ENCODE data around the gene SMIM3.

- PRO-cap: no peak
These were observed 7.5 kb upstream of the RPS14 start for GRCh38 chr5:150457102-150457463.

DNA sequence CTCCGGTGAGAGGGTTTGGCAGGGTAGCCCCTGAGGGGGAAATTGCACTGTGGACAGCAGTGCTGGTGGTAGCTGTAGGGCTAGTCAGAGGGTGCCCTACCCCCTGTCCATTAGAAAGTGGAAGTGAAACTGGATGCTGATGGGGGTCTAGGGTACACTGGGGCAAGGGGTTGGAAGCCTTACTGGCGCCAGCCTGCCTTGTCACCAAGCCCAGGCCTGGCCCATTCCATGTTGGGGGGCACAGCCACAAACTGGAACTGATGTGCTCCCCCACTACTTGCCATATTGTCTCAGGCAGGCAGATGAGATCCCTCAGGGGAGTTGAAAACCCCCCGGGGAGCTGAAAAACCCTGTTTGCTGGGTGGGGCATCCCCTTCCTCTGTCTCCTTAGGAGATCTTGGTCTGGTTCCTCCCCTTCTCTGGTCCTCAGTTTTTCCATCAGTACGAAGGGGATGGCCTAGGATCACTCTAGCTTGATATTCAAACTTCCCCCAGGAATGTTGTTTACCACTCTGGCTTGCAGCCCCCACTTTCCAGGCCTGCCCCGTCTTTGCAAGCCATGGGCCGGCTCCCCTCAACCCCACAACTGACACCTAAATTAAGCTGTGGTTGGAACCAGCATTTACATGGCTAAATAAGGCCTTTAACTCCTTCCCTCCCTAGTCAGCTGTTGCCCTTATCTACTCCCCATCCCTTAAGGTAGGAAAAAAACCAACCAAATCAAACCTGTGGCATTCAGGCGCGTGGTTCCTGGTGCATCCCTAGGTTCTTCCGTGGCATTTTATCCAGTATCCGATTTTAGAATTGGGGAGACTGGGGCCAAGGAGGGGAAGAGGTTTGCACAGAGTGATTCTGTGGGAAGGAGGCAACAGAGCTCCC is 14.3 kb upstream of the SYNPO start:
- PRO-cap: no peak

DNA sequence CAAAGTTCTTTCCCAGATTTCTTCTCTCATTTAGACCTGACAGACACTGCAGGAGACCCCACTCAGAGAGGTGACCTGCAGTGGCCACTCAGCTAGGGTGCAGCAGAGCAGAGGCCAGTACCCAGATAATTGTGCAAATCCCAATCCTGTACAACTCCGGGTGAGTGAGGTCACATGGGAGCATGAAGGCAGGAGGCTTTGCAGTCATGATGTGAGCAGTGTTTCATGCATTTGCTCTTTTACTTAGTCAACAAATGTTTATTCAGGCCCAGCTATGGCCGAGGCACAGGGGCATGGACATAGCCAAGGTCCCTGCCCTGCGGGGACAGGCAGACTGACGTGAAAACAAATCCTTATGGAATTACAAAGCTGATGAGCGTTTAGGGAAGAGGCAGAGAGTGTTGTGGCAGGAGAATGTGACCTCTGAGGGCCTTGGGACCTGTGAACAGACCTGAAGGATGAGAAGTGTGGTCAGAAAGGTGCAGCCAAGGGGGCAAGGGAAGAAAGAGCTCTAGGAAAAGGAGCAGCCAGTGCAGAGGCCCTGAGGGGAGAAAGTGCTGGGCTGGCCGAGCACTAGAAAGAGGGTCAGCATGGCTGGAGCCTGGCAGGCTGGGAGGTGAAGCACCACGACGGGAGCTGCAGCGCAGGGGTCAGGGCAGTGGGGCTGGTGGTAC is 9.4 kb upstream of the SYNPO start:
- PRO-cap: no peak

DNA sequence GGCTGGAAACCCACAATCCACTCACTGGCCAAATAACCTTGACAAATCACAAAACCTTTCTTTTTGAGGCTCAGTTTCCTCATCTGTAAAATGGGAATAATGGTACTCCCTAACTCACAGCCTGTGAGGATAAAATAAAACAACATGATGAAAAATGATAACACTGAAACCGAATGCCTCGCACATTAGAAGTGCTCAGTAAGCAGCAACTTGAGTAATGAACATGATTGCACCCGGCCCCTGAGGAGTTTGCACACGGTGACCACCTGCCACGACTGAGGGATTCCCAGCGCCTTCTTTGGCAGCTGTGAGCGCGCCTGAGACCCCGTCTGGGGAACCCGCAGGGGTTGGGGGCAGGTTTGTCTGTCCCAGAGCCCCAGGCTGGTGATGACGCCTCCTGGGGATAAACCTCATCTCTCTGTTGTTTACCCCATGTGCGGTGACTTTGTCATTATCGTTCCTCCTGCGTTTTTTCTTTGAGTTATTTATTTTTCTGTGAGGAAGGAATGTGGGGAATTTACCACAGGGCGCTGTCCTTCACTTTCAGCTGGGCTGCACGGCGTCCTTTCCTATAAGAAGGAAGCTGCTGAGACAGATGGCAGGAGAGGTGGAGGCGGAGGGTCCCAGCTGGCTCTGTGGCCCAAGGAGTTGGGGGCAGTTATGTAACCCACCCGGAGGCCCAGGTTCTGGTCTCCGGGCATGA is 3.1 kb upstream of the SYNPO start:
- PRO-cap: unidirectional peak, plus-strand start at position 601 of the sequence

DNA sequence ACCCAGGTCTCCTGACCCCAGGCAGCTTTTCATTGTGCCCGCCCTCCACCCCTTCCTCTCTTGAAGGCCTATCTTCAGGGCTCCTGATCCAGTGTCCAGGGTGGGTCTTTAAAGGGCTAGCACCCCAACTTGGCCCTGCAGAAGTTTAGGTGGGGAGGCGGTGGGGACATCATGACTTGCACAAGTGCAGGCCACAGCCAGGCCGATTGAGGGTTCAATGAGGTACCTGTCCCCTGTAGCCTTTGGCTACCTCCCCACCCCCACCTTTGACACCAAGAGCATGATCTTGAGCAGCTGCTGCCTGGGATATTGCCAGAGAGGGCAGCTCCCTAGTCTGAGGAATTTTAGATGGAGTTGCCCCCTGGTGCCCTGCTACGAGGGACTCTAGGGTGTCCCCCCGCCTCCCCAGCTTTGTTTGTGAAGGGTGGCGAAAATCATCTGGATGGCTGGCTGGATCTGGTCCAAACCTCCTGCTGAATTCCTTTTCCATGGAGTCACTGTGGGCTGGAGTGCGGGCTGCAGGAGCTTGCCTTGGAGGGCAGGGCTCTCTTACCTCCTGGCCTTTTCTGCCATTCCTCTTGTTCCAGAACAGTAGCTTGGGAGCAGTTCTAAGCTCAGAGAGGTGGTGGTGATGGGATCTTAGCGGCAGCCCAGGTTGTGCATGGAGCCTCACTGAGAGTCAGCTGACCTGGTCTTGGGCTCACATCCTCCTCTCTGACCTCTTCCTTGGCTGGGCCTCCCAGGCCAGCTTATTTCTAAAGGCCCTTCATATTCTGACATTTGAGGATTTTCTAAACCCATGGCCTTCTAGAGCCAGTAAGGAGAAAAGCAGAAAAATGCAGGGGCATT is 2.0 kb downstream of the SYNPO start:
- PRO-cap: no peak

DNA sequence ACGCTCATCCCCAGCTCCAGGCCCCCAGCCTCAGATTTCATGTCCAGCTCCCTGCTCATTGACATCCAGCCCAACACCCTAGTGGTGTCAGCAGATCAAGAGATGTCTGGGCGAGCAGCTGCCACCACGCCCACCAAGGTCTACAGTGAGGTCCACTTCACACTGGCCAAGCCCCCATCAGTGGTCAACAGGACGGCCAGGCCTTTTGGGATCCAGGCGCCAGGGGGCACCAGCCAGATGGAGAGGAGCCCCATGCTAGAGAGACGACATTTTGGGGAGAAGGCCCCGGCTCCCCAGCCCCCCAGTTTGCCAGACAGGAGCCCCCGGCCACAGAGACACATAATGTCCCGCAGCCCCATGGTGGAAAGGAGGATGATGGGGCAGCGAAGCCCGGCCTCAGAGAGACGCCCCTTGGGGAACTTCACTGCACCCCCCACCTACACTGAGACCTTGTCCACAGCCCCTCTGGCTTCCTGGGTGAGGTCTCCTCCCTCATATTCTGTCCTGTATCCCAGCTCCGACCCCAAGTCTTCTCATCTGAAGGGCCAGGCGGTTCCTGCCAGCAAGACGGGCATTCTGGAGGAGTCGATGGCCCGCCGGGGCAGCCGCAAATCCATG is 8.4 kb downstream of the SYNPO start:
- PRO-cap: no peak

DNA sequence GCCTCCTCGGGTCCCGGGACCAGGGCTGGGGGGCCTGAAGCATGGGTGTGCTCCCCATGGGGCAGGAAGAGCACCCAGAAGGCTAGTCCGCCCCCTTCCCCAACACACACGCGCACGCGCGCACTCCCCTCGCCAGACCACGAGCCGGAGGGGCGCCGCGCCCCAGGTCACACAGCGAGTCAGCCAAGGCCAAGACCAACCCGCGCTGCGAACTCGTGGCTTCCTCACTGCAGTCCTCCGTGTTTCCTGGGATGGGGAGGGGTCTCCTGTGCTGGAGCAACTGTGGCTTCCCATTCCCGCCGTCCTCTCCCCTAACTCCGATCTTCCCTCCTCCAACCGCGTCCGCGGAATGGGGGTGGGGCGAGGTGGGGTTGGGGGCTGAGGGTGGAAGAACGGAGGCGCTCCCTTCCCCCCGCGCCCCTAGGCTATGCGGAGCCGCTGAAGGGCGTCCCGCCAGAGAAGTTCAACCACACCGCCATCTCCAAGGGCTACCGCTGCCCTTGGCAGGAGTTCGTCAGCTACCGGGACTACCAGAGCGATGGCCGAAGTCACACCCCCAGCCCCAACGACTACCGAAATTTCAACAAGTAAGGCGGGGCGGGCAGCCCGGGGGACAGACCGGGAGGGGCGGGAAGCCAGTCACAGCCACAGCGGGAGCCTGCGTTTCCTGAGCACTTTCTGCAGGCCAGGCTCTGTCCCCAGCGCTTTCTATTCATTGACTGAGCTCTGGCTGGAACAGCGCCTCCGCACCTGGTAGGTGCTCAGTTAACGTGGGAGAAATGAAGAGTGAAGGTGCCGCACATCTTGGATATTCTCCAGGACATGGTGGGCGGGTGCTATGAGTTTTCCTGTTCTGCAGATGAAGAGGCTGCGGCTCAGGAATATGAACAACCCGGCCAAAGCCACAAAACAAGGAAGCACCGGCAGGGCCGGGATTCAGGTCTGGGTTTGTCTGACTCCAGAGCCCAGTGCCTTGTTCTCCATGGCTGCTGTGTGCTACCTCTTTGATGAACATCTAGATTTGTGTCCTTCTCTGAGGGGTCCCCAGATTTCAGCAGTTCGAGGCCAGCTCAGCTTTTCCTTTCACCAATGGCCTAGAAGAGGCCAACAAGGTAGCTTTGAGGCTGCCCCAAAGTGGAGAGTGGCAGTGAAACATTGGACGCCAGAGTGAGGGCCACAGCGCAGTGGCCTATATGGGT is 11.3 kb downstream of the MYOZ3 start:
- PRO-cap: unidirectional peak, minus-strand start at position 351 of the sequence; unidirectional peak, minus-strand start at position 680 of the sequence

DNA sequence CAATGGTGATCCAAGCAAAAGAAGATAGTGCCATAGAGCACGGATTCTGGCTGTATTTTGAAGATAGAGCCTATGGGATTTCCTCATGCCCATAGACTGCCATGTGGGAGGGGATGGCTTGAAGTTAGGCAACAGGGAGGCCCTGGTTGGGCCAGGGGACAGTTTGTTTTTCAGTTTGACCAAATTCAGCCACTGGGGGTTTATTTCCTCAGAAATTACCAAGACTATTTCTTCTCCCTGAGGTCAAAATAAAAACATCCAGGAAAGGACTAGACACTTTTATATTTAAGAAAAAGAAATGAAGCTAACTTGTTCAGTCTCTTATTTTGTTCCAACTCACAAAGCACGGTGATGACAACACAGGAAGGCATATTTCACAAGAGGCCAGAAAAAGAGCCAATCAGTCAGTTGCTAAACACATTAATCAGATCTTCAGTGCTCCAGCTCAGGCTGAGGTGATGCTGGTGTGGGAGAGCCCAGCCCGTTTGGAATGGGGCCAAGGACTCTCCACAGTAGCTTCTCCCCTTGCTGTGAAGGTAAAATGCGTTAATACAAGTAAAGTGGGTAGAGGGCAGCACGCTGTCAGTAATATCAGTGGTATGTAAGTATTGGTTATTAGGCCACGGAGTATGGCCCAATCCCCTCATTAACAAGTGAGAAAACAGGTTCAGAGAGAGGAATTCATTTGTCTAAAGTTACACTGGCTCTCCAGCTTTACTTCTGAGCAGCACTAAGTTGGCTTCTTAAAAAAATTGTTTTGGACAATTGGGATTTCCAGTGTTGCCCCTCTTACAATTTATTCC is 4.5 kb upstream of the DCTN4 start:
- PRO-cap: no peak

DNA sequence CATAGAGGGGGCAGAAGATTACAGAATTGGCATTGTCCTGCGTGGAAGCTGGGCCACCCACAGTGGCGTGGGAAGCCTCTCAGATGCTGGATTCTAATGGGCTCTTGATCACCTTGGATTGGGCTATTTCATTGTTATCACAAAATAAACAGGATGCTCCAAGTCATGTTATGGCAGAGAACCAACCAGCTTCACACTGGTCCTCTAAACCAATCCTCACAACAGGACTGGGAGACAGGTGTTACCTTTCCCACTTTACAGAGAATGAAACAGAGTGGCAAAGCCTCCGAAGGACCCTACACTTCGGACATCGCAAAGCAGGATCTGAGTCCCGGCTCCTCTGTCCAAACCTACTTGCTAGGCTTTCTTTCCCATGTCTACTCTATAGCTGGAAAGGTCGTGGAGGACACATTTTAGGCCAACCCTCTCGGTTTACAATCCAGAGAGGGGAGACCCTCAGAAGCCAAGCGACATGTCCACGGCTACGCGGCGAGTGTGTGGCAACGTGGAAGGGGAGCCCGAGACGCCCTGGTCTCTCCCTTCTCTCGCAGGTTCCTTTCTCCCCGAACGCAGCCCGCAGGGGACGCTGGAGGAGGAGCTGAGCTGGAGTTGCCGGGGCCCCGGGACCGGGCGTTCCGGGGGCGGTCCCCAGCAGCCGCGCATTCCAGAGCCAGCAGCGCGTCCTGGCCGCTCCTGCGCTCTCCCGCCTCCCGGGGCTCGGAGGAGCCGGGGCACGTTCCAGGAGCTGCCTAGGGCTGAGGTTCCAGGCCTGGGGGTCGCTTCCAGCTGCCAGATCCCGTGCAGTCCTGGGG is at the start of gene SMIM3:
SMIM3 (plus strand) TSS at position 660 of the 812 bp plus-strand sequence.
- PRO-cap: unidirectional peak, plus-strand start at position 442 of the sequence; bidirectional peak, plus-strand start at position 701 of the sequence, minus-strand start at position 566 of the sequence

DNA sequence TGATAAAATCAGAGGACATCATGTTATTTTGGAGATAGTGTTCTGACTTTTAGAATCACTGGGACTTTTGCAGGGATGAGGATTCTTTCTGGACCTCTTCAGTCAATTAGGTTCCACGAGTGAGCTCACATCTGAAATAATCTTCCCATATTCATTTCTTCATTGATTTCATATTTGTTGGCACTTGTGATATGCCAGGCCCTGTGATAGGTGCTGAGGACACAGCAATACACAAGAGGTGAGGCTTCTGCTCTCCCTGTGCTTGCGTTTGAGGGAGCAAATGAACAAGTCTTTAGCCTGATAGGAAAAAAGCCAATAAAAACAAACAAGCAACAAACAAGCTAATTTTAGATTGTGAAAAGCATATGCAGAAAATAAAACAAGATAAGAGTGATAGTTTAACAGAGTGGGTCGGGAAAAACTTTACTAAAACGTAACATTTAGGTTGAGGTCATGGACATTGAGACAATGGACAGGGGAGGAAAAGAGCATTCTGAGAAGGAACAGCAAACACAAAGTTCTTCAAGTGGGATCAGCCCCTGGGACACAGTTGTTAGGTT is 4.2 kb downstream of the SMIM3 start:
- PRO-cap: no peak

- PRO-cap: no peak
These were observed 323 bp downstream of the IRGM start for GRCh38 chr5:150846628-150847059.

DNA sequence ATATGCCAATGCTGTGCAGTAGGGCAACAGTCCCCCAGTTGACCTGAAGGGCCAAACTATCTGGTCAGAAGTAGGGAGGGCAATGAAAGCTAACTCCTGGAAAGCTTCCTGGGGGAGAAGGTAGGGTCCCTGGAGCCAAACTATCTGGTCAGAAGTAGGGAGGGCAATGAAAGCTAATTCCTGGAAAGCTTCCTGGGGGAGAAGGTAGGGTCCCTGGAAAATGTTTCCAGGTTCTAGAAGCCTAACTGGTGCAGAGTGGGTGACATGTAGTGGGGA is 48.4 kb upstream of the ZNF300 start:
- PRO-cap: no peak

DNA sequence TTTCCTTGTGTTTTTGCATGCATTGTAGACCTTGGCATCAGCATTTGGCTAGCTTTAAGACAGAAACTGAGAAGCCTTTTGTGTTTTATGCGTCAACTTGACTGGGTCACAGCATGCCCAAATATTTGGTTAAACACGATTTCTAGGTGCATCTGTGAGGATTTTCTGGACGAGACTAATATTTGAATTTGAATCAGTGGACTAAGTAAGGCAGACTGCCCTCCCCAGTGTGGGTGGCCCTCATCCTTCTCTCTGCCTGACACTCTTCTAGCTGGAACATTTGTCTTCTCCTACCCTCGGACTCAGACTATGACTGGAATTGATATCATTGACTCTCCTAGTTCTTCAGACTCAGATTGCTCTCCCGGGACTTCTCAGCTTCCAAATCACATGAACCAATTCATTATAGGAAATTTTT is 20.4 kb upstream of the GPX3 start:
- PRO-cap: no peak

DNA sequence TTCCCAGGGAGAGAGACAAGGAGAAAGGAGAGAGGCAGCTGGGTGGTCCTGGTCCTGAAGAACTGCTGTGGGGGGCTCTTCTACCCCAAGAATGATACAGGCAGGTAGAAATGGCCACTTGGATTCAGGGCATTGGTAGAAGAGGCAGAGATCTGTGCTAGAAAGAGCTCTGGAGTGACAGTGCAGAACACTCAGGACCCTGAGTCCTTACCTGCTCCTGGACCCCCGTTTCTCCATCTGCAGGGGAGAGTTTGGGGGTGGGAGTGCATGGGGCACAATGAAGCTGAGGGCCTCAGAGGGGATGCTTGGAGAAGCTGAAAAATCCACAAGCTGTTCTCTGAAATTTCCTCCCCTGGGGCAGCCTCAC is 746 bp downstream of the GPX3 start:
- PRO-cap: no peak

- PRO-cap: no peak
These were observed 2.3 kb downstream of the GPX3 start for GRCh38 chr5:151022590-151023253.

DNA sequence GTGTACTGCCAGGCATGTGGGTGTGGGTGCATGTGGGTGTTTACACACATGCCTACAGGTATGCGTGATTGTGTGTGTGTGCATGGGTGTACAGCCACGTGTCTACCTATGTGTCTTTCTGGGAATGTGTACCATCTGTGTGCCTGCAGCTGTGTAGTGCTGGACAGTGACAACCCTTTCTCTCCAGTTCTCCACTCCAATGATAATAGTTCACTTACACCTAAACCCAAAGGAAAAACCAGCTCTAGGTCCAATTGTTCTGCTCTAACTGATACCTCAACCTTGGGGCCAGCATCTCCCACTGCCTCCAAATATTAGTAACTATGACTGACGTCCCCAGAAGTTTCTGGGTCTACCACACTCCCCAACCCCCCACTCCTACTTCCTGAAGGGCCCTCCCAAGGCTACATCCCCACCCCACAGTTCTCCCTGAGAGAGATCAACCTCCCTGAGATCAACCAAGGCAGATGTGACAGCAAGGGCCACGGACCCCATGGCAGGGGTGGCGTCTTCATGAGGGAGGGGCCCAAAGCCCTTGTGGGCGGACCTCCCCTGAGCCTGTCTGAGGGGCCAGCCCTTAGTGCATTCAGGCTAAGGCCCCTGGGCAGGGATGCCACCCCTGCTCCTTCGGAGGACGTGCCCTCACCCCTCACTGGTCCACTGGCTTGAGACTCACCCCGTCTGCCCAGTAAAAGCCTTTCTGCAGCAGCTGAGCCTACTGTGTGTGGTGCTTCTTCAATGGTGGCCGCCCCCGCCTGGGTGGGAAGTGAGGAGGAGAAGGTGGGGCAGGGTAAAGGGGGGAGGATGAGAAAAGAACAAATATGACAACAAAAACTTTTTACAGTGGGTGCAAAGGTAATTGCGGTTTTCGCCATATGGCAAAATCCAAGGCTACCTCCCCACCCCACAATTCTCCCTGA is 8.2 kb downstream of the GPX3 start:
- PRO-cap: no peak

GRCh38 chr5:151085267-151086578 is 4.9 kb upstream of the TNIP1 start:
- PRO-cap: no peak

GRCh38 chr5:151101730-151102268 is 21.0 kb upstream of the TNIP1 start:
- PRO-cap: no peak

GRCh38 chr5:151107867-151108559 is 27.2 kb upstream of the TNIP1 start:
- PRO-cap: no peak

DNA sequence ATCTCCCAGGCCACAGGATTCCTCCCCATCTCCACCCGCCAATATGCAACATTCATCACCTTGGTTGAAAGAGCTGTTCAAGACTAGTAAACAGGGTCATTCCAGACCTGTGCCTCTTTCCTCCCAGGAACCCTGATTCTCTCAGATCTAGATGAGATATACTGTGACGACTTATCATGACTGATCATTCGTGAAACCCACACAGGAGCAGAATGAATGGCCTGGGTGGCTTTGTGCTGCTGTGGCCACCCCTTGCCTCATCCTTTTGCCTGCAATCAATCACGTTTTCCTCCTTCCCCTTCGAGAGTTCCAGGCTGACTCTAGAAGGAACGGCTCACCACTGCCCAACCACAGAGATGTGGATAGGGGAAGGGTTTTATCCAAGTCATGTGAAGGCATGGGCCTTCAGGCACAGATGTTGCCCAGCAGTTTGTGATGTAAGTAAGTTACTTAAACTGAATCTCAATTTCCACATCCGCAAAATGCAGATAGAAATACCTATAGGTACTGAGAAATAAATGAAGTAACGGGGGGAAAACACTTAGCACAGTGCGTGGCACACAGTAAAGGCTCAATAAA is 5.8 kb downstream of the ANXA6 start:
- PRO-cap: no peak

Measured in type B pancreatic cell (in vitro differentiated cells).